ENCODE results near the gene CIBAR2.

GRCh38 chr16:84593726-84594752 is 23.8 kb downstream of the COTL1 start:
- PRO-cap, 2 experiments = no peak in any of the 2 experiments

DNA sequence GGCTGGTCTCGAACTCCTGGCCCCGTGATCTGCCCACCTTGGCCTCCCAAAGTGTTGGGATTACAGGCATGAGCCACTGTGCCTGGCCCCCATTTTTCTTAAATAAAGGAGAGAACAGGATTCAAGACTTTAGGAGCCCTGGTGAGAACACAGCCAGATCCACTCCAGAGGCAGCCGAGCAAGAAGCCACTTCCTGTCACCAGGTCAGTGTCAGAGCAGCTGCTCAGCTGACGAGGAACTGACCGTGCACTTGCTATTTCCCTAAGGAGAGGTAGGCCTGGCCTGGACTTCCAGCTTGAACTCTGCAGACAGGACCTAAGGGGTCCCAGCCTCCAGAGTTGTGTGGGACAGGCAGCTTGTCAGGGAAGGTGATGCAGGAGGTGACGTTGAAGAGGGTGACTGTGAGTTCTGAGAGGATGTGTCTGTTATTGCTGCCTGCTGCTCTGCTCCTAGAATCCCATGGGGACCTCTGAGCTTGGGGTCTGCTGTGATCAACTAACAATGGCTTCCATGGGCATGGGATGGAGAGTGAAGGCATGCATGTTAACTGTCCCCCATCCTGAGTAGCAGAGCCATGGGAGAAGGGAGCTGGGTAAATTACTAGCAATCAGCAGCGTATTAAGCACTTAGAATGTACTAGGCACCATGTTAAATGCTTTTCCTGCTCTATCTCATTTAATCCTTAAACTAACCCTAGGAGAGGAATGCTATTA is 7.0 kb upstream of the KLHL36 start:
- PRO-cap, 2 experiments = peak in 1 of 2 experiments; most common minus-strand start position 185 of the sequence (in 1)

DNA sequence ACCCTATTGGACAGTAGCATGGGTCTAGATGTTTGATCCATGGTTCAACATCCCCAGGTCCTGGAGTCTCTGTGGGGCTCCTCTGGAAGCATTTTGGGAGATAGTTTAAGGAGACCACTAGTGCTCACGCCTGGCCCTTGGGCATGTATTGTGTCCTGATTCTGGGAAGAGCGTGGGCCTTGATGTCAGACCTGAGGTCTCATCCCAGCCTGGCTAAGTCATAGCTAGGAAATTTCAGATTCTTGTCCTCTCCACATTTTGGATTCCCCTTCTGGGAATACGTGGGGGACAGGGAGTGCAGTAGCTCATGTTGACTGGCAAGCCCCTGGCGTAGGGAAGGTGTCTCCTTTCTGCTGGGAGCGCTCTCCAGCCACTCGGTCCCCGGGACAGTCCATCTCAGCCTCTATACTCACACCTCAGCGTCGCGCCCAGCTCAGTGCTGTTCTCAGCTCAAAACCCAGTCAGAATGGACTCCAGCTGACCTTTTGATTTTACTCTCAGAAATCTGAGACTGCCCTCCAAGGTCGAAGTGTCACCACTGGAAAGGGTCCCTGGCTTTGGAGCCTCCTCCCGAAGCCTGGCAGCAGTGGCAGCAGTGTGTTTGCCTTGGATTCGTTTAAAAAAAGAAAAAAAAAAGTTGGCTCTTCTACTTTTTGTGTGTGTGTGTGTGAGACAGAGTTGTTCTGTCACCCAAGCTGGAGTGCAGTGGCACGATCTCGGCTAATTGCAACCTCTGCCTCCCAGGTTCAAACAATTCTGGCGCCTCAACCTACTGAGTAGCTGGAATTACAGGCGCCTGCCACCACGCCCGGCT is 10.2 kb downstream of the KLHL36 start:
- PRO-cap, 2 experiments = no peak in any of the 2 experiments

GRCh38 chr16:84667827-84668994 is 19.9 kb downstream of the KLHL36 start:
- PRO-cap, 2 experiments = no peak in any of the 2 experiments

- PRO-cap, 2 experiments = no peak in any of the 2 experiments
Observed at GRCh38 chr16:84725302-84726430, 25.9 kb downstream of the USP10 start.

DNA sequence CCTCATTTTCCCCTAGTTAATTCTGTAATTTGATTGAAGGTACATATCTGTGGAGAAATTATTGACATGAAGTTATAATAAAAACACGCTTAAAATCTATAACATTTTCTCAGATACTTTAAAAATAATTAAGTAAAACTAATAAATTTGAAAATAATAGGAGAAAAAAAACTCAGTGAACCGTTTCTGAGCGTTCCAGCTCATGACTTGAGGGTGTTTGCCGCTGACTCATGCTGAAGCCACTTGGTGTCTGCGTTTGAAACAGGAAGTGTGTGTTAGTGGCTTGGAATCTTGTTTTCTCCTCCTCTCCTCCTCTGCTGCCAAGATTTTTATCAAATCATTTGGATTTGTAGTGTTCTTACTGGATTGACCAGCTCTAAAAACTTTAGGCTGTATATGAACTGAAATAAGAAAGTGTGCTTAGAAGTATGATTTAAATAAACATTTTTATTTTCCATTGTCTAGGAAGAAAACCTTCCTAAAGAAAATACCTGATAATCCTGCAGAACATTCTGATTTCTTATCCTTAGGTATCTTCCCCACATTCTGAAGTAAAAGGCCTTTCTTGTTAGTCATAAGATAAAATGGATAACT is 30.7 kb downstream of the USP10 start:
- PRO-cap, 2 experiments = peak in 1 of 2 experiments; most common minus-strand start position 209 of the sequence (in 1)

DNA sequence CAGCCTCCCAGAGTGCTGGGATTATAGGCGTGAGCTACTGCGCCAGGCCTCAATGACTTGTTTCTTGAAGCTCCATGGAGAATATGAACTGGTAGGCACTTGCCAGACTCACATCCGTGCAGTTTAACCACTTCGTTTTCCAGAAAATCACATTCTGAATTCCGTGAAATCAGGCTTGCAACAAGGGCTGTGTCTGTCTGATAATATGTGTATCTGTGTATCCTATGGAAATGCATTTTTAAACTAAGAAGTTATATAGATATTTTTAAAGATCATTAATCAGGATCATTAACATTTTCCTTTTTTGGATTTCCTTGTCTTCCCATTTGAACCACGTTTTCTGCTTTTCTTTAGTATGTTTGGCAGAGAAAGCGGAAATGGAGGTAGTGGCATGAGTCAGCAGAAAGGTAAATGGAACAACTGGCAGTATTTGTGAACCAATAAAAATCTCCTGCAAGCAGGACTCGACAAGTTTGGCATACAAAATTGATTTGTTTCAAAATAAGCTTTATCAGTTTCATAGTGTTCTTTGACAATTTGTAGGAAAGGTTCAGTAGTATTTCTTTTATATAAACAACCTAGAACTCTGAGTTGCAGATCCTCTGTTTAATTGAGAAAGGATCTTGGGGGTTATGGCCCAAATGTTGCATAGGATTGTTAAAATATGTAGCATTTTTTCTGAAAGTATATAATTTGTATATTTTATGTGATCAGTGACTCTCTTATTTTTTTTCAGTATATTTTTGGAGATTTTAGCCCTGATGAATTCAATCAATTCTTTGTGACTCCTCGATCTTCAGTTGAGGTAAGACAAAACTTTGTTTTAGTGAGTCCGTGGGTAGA is 33.1 kb downstream of the USP10 start:
- PRO-cap, 2 experiments = no peak in any of the 2 experiments

DNA sequence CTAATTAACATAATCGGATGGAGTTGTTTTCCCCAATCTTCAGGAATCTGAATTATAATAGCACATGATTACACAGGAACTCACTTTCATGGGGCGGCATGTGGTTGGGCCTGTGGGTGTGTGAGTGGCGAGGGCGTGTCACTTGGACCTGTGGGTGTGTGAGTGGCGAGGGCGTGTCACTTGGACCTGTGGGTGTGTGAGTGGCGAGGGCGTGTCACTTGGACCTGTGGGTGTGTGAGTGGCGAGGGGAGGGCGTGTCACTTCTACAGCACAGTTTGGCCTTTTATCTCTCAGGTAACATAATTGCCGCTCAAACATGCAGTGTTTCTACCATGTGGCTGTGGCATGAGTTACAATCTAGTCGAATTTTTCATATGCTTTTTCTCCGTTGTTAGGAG is 36.1 kb downstream of the USP10 start:
- PRO-cap, 2 experiments = no peak in any of the 2 experiments

DNA sequence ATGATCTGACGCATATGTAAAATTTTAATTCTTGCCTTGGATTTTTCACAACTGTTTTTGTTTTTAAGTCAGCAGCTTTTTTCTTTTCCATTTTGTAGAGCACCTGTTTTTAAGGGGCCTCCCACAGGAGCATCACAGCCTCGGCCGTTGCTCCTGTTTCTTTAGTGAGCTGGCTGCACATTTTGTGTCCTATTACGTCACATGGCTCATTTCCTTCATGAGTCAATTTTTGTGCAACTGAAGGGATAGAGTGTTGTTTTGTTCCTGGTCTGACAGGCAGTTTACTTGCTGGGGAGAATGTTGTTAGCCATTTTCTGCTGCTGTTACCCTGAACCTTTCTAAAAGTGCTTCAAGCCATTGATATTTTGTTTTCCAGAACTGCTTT is 45.0 kb upstream of the CRISPLD2 start:
- PRO-cap, 2 experiments = no peak in any of the 2 experiments

GRCh38 chr16:84838530-84838729 is 18.6 kb downstream of the CRISPLD2 start:
- PRO-cap, 2 experiments = no peak in any of the 2 experiments

GRCh38 chr16:84985214-84985718 is 26.1 kb downstream of the ZDHHC7 start:
- PRO-cap, 2 experiments = no peak in any of the 2 experiments

DNA sequence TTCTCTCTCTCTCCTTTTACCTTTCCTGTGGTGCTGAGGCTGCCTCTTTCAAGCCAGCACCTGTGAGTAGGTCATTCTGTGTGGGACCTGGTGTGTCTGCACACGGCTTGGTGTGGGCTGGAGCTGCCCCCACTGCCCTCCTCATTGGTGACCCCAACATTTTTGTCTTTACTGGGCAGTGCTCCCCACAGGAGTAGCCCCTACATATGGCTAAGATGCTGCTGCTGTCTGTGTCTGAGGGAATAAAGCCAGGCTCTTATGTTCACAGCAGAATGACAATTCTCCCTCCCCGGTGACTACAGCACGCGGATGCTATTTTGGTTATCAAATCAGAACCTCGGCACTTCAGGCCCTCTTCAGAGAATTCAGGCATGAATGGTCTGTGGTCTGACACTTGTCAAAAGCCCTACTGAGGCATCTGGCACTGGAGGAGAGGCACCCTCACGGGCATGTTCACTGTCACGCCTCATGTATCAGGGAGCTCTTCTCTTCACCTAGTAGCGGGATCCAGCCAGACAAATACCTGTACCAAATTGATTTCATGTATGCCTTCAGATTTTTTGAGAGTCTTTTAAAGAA is 30.3 kb downstream of the KIAA0513 start:
- PRO-cap, 2 experiments = no peak in any of the 2 experiments

GRCh38 chr16:85072497-85073386 is 39.5 kb downstream of the CIBAR2 start:
- PRO-cap, 2 experiments = no peak in any of the 2 experiments

DNA sequence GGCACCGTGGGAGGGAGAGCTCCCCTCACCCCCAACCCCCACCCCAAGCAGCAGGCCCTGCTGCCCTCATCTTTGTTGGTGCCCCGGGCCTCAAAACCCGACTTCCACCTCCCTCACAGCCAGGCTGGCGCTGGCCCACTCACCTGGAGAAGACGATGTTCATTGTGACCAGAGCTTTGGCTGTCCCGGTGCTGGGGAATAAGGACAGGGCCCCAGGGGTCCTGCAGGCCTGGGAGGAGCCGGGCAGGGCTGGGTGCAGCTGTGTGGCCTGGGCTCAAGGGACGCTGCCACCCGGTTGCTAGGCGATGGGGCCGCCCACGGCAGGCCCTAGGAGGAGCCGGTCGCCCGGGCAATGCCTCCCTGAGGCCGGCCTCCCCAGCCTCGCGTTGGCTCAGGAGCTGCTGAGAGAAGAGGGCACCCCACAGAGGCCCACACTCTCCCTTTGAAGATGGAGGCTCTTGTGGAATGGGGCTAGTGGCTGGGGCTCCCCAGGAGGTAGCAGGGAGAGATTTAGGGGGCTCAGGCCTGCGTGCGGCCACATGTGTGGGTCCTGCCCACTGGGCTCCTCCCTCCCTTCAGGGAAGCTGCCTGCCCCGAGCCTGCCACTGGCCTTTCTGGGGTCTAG is at the start of gene CIBAR2:
Gene CIBAR2 (minus strand): TSS at position 283 of the 625 bp plus-strand sequence.
- PRO-cap, 2 experiments = no peak in any of the 2 experiments

GRCh38 chr16:85136177-85137063 is 24.1 kb upstream of the CIBAR2 start:
- PRO-cap, 2 experiments = peak in 2 of 2 experiments; most common plus-strand start chr16:85136404 (in 1); most common minus-strand start chr16:85136944 (in 2)

DNA sequence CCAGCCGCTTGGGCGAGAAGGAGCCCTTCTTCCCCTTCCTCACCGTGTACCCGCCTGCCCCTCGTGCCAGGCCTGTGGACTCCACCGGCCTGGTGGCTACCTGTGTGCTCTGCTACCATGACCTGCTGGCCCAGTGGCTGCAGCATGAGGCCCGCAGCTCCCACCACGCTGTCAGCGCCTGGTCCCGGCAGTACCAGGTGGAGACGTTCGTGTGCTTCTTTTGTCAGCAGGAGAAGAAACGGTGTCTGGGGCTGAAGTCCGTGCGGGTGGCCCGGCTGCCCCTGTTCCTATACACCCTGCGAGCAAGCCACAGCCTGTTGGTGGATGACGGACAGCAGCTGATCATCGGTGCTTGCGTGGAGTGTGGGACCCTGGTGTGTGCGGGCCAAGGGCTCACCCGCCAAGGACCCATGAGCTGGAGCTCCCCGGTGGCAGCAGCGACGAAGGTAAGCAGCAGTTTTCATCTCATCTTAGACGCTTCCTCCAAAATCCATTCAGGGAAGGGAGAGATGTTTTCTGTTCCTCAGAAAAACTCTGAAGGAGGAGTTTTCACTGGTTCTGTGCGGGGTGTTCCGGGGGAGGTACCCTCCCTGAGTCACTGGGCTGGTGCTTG is 59.2 kb upstream of the CIBAR2 start:
- PRO-cap, 2 experiments = no peak in any of the 2 experiments

DNA sequence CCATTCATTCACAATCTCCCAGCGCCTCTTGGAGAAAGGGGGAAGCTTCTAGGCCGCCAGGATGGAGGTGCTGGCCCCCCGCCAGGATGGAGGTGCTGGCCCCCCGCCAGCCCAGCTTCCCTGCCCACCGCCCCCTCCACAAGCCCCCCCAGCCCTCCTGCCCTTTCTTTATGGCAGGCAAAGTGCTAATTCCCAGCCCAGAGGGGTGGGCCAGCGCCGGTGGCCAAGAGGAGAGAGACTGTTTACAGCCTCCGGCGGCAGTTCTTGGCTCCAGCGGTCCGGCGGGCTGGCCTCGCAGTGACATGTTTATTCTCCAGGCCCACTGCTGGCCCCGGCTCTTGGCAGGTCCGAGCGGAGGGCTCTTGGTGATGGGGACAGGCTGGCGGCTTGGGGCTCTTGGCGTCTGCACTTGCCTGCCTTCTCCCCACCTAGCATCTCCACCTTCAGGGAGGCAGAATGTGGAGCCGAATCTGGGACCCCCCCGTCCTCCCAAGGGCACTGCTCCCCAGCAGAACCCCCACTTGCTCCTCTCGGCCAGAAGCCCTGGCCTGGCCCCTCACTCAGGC is 94.5 kb upstream of the CIBAR2 start:
- PRO-cap, 2 experiments = no peak in any of the 2 experiments

- PRO-cap, 2 experiments = no peak in any of the 2 experiments
Observed at GRCh38 chr16:85235709-85236349, 123.6 kb upstream of the CIBAR2 start.

DNA sequence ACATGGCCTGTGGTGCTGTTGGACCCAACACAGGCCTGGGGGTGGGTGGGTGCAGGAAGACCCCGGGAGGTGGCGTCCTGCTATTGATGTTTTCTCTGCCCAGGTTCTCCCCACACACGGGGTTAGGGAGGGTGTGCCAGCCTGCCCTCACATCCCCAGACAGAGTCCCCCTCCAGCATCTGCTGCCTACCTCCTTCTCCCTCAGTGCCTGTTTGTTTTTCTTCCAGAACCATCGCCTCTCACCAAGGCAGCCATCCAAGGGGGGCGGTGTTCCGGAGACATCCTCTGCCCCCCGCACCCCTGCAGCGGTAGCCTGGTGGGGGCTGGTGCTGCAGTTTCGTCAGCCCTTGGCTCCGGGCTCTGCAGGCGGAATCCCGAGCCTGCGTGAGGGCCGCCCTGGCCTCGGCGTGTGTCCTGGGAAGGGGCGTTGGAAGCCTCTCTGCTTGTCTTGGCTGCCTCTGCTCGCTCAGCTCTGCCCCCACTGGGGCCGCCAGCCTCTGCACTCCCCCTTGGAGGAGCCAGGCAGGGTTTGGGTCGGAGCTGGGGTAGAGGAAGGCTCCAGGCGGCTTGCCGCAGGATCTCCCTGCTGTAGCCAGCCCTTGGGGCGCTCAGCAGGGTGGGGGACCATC is 125.9 kb upstream of the CIBAR2 start:
- PRO-cap, 2 experiments = no peak in any of the 2 experiments

DNA sequence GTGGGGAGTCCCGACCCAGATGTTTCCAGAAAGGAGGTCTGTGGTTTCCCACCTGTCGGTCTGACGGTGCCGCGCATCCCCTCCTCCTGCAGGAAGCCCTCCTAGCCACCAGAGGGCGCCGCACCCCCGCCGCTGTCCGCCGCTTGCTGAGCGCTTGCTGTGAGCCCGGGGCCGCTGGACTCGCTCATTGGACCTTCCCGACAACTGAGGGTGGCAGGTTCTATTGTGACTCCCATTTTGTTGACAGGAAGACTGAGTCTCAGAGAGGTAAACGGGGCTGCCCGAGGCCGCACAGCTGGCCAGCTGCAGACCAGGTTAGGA is 191.0 kb upstream of the CIBAR2 start:
- PRO-cap, 2 experiments = no peak in any of the 2 experiments

Data from Metastatic Liver Carcinoma in the Lung (tissue), 2 donors.